A375 (cell line): ENCODE measurements around the genes TSFM, USP15 and MON2.

DNA sequence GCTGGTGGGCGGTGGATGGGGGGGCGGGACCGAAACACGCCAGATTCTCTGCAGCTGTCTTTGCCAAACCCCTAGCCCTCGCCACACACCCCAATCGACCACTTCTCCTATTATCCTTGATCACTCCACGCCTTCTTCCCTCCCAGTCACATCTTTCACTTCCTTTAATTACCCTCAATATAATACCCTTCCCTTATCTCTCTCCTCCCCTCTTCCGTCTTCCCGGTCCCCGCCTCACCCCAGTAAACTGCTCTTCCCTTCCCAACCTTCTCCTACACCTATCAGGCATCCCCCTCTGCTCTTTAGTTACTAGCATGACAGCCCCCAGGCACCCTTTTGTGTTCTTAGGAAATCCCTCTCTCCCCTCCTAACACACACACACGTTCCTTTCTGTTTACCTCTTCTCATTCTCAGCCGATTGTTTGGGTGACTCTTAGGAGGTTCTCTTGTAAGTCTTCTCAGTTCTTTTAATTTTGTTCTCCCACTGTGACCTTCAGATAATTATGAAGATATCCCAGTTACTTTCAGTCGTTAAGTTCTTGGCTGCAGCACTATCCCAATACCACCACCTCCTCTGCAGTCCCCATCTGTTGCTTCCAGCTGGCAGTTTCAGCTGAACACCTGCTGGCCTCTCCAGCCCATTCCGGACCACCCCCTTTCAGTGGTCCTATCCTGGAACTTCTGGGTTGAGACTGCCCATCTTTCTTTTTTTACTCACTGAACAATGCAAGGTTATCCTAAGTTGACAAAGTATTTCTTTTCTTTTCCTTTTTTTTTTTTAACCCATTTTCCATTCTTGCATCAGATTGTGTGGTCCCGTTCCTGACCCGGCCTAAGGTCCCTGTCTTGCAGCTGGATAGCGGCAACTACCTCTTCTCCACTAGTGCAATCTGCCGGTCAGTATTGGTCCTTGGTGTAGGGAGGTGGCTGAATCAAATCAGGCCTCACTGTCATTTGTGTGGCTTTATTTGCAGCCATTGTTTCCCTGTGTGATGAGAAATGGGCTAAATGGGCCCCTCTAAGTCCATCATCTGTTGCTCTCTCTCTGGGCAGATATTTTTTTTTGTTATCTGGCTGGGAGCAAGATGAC, 691 bp downstream of the MARS1 start:
- RAMPAGE, long total RNA = no peak

- RAMPAGE, long total RNA = no peak
These were observed 10.5 kb downstream of the ARHGEF25 start for GRCh38 chr12:57621811-57622010.

DNA sequence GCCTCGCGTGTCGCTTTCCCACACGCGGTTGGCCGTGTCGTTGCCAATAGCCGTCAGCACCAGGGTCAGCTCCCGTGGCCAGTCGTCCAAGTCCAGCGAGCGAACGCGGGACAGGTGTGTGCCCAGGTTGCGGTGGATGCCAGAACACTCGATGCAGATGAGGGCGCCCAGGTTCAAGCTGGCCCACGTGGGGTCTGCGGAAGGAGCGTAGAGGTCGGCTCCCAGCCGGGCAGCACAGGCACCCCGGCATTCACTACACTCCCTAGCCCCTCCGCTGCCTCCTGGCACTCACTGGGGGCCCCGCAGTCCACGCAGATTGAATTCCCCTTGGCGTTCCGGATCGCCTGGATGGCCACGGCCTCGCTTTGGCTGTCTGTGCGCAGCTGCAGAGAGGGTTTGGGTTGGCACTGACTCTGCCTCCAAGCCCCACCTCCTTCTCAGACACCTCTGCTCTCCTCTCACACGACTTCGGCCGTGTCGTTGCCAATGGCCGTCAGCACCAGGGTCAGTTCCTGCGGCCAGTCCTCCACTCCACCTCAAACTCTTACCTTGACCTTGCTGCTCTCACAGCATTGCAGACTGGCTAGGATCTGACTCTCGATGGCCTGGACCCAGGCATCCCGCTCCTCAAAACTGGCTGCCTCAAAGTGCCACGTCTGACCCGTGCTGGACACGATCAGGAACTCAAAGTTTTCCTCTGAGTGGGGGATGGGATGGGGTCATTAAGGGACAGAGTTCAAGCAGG, 11.0 kb downstream of the AGAP2 start:
- RAMPAGE, long total RNA = no peak

DNA sequence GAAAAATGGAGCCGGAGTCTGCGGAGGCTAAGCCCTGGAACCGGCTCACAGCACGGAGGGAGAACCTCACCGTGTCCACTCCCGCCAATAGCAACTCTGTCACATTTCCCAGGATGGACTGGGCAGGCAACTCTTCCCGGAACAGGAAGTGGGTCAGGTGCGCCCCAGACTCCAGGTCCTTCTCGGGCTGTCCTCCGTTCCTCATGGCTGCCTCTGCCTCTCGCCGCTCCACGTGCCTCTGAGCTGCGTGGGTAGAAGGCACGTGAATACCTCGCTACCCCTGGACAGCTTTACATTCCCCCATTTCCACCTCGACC, 2.2 kb downstream of the CYP27B1 start:
- RAMPAGE, long total RNA = no peak

DNA sequence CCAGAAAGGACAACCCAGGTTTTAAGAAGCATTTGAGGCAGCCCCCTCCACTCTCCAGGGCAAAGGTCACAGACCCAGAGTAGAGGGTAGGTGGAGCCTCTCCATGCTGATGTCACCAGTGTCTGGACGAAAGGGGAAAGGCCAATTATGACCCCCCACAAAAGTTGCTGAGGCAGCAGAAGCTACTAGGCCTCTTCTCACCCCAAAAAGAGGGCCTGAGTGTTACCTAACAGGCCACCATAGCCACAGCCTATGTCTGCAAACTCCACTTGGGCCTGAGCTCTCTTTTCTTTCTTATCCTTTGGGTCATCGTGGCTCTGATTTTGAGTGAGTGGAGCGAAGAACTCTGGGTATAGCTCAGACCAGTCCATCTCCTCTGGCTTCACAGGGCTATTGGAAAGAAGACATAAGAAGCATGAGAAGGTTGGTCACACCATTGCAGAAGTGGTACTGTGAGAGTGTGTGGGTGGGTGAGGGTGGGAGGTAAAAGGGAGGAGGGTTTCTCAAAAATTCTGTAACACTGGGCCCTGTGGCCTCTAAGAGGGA, 964 bp downstream of the METTL1 start:
- RAMPAGE, long total RNA = no peak

GRCh38 chr12:57782430-57783403, at the start of gene TSFM:
Gene TSFM, plus strand, starts transcription at chr12:57782787.
- RAMPAGE, long total RNA = no peak

DNA sequence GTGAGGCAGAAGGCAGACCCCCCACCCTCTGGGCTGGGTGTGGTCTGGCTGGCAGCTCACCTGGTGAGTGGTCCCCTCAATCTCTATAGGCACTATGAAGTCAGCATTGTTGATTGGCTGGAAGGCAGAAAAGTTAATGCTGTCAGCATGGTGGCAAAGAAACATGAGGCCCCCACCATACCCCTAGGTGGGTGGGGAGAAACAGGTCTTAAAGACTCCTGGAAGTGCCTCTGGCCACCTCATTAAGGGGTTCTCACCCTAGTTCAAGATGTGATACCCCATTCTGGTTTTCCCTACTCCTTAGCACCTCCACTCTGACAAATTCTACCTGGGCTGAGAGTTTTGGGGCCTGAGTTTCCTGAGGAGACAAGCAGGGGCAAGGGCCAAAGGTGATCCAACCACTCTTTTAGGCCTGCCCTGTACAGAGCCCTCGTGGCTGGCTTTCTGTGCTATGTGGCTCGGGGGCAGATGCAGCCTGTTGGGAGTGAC, 7.8 kb upstream of the AVIL start:
- RAMPAGE, long total RNA = no peak

GRCh38 chr12:57887957-57888454, 41.5 kb upstream of the CTDSP2 start:
- RAMPAGE, long total RNA = no peak

DNA sequence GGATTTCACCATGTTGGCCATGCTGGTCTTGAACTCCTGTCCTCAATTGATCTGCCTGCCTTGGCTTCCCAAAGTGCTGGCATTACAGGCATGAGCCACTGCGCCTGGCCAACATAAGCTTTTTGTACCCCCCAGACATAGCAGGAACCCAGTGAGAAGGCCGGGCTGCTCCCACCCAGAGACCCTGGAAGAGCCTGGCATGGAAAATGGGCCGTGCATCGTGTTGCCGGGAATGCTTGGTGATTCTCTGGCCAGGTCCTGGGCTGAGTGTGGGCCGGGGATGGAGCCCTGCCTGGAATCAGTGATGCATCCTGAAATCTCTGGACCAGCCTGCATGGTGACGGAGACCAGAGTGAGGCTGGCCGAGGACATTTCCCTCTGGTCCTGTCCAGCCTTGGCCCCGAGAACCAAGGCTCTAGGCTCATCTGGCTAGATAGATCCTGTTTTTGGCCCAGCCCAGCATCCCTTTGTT, 46.7 kb upstream of the CTDSP2 start:
- RAMPAGE, long total RNA = no peak

- RAMPAGE, long total RNA = no peak
These were observed 47.4 kb upstream of the ATP23 start for GRCh38 chr12:57893720-57894653.

DNA sequence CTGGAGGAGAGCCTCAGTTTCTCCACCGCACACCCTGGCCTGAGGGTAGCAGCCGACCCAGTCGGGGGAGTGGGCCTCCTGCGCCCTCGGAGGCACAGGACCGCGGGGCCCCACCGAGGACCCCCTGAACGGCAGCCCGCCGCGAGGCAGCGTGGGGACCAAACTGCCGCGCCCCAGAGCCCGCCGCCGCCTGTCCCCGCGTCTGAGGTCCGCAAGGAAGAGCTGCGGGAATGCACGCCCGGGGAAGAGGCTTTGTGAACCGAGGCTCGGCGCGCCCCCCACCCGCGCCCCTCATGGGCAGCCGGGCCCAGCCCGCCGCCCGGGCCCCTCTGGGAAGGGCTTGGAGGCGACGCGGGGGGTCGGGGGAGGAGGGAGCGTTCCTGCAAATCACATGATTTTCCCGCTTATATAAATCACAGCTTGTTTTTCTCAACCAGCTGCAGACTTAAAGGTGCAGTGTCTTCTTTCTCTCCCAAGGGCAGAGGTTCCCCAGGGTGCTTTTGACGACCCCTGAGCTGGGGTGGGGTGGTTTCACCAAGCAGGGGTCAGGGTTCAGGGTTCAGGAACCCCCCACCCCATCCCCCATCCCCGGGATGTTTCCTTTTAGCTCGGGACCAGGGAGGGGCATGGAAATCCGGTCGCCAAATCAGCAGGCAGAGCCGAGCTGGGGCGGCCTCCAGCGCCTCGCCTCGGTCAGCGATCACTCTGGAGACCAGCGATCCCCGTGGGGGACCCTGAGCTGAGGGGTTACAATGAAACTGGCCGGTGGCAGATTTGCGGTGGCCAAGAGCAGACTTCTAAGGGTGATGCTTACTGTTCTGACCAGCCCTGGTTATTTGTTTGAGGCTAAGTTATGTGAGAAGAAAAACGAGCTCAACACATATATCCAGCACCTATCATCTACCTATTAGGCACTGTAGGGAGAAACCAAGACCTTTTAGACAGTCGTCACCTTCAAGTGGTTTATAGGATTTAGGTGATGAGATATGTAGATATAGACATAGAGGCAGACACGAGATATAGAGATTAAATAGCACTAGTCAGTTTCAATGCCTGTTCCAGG, 44.6 kb upstream of the ATP23 start:
- RAMPAGE, long total RNA = no peak

GRCh38 chr12:58591316-58591777, 329.0 kb downstream of the LRIG3 start:
- RAMPAGE, long total RNA = no peak

GRCh38 chr12:58939618-58940080, 19.3 kb upstream of the LRIG3 start:
- RAMPAGE, long total RNA = no peak

GRCh38 chr12:59736917-59737219, 141.0 kb downstream of the SLC16A7 start:
- RAMPAGE, long total RNA = no peak

GRCh38 chr12:62159053-62159390, 33.6 kb downstream of the TAFA2 start:
- RAMPAGE, long total RNA = no peak

GRCh38 chr12:62259606-62260575, at the start of gene USP15:
Gene USP15, plus strand, starts transcription at chr12:62260404.
- RAMPAGE, long total RNA = no peak

- RAMPAGE, long total RNA = no peak
These were observed 36.2 kb downstream of the USP15 start for GRCh38 chr12:62296095-62297192.

GRCh38 chr12:62466435-62467755, at the start of gene MON2:
Gene MON2, plus strand, starts transcription at chr12:62466826.
- RAMPAGE, long total RNA = no peak

GRCh38 chr12:62512316-62512962, 45.8 kb downstream of the MON2 start:
- RAMPAGE, long total RNA = no peak

GRCh38 chr12:62606358-62607467, 140.1 kb downstream of the MON2 start:
- RAMPAGE, long total RNA = no peak